Measurements from ENCODE around the gene GTPBP1.

DNA sequence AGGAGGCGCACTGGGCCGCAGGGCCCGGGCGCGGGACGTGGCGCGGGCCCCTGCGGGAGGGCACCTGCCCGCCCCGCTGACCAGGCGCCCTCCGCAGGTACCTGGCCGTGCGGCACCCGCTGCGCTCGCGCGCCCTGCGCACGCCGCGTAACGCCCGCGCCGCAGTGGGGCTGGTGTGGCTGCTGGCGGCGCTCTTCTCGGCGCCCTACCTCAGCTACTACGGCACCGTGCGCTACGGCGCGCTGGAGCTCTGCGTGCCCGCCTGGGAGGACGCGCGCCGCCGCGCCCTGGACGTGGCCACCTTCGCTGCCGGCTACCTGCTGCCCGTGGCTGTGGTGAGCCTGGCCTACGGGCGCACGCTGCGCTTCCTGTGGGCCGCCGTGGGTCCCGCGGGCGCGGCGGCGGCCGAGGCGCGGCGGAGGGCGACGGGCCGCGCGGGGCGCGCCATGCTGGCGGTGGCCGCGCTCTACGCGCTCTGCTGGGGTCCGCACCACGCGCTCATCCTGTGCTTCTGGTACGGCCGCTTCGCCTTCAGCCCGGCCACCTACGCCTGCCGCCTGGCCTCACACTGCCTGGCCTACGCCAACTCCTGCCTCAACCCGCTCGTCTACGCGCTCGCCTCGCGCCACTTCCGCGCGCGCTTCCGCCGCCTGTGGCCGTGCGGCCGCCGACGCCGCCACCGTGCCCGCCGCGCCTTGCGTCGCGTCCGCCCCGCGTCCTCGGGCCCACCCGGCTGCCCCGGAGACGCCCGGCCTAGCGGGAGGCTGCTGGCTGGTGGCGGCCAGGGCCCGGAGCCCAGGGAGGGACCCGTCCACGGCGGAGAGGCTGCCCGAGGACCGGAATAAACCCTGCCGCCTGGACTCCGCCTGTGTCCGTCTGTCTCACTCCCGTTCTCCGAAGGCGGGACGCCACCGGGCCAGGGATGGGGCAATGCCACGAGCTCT, 1.7 kb downstream of the GALR3 start:
- PRO-cap = no peak
- RAMPAGE, long total RNA, 2 experiments = no peak in any of the 2 experiments

DNA sequence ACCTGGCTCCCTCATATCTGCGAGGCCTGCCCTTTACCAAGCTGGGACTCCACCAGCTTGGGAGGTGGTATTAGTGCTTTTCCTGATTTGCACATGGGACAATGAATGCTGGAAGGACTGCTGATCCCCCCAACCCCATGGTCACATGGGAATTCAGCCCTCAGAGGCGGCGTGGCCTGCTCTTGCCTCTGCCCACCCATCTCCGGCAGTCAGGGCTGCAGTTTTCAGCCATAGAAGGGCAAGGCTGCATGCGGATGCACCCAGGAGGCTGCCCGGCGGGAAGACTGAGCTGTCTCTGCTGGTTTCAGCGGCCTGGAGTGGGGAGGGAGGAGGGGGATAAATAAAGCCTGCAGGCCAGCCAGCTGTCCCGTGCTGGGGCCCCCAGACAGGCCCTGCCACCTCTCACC, 4.7 kb downstream of the MICALL1 start:
- PRO-cap = unidirectional peak, minus-strand start at position 103 of the sequence; bidirectional peak, plus-strand start outside the sequence, minus-strand start at position 286 of the sequence
- RAMPAGE, long total RNA, 2 experiments = no peak in any of the 2 experiments

- PRO-cap = no peak
- RAMPAGE, long total RNA, 2 experiments = no peak in any of the 2 experiments
Measured at GRCh38 chr22:37987156-37987750, 2.9 kb upstream of the SOX10 start.

- PRO-cap = bidirectional peak, plus-strand start at chr22:38000127, minus-strand start at chr22:38000024
- RAMPAGE, long total RNA, 2 experiments = no peak in any of the 2 experiments
Measured at GRCh38 chr22:37999714-38000429, 15.5 kb upstream of the SOX10 start.

DNA sequence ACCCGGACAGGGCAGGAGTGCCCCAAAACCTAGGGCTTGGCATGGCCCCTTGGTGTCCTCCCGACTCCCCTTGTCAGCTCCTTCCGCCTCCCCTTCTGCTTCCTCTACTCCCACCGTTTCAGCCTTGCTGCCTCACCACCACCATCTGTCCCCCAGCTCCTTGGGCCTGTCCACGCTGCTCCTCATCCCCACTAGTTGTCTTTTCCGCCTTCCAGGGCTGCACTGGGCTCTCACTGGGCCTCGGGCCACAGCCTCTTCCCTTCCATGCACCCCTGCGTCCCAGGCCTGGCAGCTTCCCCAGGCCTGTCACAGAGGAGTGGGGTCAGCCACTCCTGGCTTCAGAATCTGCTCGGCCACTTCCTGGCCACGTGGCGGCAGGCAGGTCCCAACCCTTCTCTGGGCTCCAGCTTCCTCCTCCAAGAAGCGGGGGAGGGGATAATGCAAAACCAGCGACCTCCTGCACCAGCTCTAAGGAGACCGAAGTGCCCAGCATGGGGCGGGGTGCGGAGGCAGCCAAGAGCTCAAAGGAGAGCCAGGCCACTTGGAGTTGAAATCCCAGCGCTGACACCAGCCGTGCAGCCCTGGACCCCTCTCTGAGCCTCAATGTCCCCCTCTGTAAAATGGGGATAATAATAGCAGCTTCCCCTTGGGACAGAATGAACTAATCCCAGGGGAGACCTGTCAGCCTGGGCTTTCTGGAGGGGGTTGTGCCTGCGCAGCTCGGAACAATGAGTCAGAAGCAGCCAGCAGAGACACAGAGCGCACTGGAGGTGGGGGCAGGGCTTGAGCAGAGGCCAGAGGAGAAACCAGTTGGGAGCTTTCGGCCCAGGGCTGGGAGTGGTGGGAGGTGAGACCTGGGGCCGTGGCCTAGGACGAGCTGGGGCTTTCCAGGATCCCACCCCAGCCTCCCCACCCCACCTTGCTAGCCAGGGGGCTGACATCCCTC, 22.9 kb upstream of the PICK1 start:
- PRO-cap = bidirectional peak, plus-strand start at position 736 of the sequence, minus-strand start at position 727 of the sequence
- RAMPAGE, long total RNA, 2 experiments = no peak in any of the 2 experiments

DNA sequence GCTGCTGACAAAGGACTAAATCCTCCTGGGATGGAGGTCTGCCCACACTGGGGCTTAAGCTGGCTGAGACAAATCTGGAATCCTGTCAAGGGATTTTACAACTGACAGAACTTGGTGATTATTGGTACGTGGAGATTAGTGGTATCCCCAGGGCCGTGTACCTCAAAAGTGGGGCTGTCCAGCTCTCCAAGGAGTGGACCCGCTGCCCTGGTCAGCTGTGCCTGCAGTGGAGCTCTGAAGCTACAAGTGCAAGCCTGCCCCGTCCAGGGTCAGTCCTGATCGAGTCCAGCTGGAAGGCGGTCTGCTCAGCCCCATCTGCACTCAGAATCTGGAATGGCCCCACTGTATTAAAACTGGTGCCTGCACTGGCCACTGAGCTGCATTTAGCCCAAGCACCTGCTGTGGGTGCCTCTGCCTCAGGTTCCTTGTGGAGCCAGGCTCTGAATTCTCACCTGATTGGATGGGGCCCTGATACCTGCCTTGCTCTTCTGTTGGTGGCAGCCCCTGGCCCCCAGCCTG, 14.3 kb downstream of the PLA2G6 start:
- PRO-cap = unidirectional peak, plus-strand start at position 272 of the sequence
- RAMPAGE, long total RNA, 2 experiments = no peak in any of the 2 experiments

DNA sequence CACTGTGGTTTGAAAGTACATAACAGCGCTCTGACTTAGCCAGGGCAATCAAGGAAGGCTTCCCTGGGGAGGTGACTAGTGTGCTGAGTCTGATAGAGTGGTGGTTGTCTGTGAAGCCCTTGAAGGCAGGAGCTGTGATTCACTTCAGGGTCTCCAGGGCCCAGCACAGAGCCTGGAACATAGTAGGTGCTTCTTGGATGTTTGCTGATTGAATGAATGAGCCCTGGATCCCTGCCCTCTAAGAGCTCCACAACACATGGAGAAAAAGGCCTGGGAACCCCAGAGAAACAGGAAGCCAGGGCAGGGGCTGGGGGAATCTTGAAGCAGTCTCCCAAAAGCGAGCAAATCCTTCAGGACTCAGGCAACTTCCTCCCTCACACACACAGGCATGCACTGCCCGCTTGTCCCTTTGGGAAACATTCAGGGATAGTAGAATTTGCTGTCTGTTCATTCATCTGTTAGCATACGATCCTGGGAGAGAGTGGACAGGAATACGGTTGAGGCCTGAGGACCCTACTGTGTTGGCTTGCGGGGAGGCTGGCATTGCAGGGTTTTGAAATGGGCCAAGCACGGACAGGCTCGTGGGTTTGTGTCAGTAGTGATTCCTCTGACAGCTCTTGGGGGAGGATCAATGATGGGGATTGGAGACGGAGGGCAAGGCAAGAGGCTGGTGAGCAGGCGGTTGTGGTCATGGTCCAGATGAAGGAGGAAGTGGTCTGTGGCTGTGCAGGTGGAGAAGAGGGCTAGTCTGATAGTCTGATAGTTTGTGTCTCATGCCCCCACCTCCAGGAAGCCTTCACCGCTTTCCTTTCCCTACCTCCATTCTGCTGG, 2.7 kb downstream of the MAFF start:
- PRO-cap = no peak
- RAMPAGE, long total RNA, 2 experiments = no peak in any of the 2 experiments

DNA sequence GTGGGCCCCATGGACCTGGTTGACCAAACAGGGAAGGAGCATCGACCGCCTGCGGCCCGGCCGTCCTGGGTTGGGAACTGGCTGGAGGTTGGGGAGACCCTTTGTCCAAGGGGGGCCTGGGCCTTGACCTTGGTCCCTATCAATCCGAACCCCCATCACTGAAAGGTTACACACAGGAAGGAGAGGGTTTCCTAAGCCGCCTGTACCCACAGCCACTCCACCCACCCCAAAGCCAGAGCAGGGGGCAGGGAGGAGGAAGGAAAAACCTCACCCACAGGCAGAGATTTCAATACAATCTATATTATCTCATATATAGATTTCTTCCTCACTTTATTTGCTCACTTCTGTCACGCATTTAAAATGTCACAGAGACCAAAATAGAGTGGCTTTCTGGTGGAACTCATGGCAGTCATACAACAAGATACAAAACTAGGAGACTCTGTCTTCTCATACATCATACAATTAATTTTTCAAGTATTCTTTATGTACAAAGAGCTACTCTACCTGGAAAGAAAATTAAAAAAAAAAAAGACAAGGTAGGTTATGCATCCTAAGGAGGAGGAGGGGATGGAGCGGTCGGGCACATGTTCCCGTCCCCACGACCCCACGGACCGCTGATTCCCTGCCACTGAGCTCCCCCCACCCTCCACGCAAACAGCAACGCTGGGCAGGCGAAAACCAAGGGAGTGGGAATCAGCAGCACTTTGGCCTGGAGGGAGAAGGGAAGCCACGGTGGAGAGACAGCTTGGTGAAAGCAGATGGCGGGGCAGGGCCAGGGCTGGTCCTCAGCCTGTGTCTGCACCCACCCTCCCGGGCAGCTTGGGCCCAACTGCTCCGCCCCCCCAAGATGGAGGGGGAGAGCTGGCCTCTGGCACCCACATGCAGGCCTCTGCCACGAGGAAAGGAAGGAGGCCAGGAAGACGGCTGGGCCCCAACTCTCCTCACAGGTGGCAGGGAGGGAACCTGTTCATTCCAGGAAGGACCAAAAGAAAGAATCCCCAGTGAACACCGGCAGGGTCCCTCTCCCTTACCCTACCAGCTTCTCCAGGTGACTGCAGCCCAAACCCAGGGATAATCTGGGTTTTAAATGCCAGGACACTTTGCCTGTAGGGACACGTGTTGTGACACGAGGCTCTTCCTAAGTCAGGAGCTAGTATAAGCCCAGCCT, 17.6 kb downstream of the MAFF start:
- PRO-cap = no peak
- RAMPAGE, long total RNA, 2 experiments = no peak in any of the 2 experiments

- PRO-cap = no peak
- RAMPAGE, long total RNA, 2 experiments = no peak in any of the 2 experiments
Measured at GRCh38 chr22:38222654-38223231, 20.9 kb downstream of the MAFF start.

DNA sequence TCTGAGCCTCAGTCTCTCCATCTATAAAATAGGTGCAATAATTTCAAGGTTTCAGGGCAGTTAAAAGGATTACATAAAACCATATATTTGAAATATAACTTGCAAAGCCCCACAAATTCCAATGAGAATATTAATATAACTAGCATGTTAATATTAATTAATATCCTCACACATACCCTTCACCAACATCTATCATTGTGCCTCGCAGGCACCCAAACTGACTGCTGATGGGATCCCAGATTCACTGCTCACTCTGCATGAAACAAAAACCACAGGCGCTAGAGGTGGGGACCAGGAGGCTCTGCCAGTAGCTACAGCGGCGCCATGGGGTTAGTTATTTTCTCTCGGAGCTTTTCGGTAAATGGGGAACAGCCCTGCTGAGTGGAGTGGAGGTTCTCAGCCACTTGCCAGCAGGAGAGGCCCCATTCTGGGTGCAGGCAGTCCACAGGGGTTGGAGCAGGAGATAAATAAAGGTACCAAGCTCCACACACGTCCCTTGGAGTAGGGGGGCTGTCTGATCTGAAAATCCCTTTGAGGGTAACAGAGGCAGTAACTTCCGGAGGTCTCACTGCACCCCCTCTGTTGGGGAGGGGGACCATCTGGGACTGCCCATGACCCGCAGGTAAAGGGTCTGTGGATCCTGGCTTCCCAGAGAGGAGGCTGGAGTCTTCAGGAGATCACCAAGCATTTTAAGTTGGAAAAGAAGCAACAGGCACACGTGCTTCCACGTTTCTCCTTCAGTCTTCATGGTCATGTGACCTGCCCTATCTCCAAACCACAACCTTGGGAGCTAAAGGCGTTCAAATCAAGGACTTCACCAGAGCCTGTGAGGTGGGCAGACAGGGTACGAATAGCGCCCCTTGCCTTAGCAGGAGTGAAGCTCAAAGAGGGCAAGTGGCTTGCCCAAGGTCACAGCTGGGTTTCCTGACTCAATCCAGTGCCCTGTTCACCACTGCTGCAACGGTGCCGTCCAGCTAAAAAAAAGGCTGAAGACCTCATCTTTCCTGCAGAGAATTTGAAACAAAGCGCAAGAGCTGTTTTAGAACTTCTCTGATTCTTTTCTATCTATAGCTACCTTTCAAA, 6.9 kb downstream of the TMEM184B start:
- PRO-cap = no peak
- RAMPAGE, long total RNA, 2 experiments = no peak in any of the 2 experiments

GRCh38 chr22:38312763-38313069, 4.5 kb downstream of the CSNK1E start:
- PRO-cap = no peak
- RAMPAGE, long total RNA, 2 experiments = no peak in any of the 2 experiments

- PRO-cap = no peak
- RAMPAGE, long total RNA, 2 experiments = no peak in any of the 2 experiments
Measured at GRCh38 chr22:38319248-38319714, 2.0 kb upstream of the CSNK1E start.

DNA sequence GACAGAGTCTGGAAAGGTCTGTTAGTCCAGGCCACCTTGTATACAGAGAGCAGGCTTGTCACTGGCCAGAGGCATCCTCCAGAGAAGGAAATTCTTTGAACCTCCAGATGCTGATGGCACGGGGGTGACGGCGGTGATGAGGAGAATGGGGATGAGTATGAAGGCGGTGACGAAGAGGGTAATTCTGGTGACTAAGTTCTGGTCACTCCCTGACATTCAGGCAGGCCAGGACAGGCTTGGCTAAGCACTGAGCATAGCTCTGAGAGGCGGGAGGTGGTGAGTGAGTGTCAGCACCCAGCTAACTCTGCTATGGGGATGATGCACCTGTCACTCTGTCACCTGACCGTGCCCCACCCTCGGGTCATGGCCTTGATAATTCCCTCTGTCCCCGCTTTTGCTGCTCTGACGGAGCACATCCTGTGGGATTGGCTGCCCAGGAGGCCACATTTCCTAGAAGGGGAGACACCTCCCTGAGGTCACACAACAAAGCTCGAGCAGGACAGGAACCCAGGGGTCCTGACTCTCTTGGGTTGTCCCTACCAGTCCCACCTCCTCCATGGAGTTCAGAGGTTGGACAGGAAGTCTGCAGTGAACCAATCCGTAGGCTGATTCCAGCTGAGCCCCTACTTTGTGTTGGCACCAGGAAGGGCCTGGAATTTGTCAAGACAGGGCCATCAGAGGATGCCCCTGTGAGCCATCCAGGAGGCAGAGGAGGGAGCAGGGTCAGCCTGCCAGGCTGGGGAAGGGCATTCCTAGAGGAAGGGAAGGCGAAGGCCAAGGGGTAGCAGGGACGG, 31.1 kb upstream of the CSNK1E start:
- PRO-cap = no peak
- RAMPAGE, long total RNA, 2 experiments = no peak in any of the 2 experiments

GRCh38 chr22:38373970-38374326, 56.7 kb upstream of the CSNK1E start:
- PRO-cap = no peak
- RAMPAGE, long total RNA, 2 experiments = no peak in any of the 2 experiments

- PRO-cap = no peak
- RAMPAGE, long total RNA, 2 experiments = no peak in any of the 2 experiments
Measured at GRCh38 chr22:38431601-38432030, 23.4 kb downstream of the KCNJ4 start.

GRCh38 chr22:38505112-38506130, 690 bp downstream of the DDX17 start:
- PRO-cap = unidirectional peak, plus-strand start at chr22:38505690
- RAMPAGE, long total RNA, 2 experiments = no peak in any of the 2 experiments

- PRO-cap = no peak
- RAMPAGE, long total RNA, 2 experiments = no peak in any of the 2 experiments
Measured at GRCh38 chr22:38673027-38673555, 8.7 kb upstream of the TOMM22 start.

DNA sequence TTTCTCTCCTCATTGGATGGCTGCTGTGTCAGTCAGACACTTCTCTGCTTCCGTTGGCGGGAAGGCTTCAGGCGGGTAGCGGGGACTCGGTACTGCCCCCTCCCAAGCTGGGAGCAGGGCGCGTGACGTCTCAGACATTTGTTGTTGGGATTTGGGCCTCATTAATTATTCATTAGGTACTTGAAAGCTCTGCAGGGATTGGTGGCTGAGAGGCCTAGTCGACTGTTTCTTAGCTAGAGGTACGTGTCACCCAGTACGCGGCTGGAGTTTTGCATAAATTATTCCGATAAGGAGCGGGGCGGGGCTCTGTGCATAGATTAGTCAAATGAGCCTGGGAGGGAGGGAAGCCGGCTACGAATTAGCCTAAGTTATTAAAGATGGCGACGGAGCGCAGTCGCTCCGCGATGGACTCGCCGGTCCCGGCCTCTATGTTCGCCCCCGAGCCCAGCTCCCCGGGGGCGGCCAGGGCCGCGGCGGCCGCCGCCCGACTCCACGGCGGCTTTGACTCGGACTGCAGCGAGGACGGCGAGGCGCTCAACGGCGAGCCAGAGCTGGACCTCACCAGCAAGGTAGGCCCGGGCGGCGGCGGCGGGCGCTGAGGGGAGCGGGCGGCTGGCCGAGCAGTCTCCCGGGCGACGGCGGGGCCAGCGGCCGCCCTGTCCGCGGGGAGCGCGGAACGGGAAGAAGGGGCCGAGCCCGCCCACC, at the start of gene GTPBP1:
Gene GTPBP1 (plus strand): TSS at position 366 of the 705 bp plus-strand sequence.
- PRO-cap = bidirectional peak, plus-strand start at position 217 of the sequence, minus-strand start outside the sequence; unidirectional peak, plus-strand start at position 371 of the sequence; unidirectional peak, plus-strand start at position 623 of the sequence
- RAMPAGE, long total RNA, 2 experiments = start-site peak on the plus strand in 2 of 2 experiments, centred at positions 368 to 375 of the sequence, 90 to 218 reads per replicate

GRCh38 chr22:38707157-38707800, 1.5 kb downstream of the GTPBP1 start:
- PRO-cap = bidirectional peak, plus-strand start at chr22:38707664, minus-strand start at chr22:38707524
- RAMPAGE, long total RNA, 2 experiments = no peak in any of the 2 experiments

- PRO-cap = unidirectional peak, plus-strand start at chr22:38733991; bidirectional peak, plus-strand start at chr22:38734203, minus-strand start at chr22:38734125
- RAMPAGE, long total RNA, 2 experiments = no peak in any of the 2 experiments
Measured at GRCh38 chr22:38733399-38734432, 22.1 kb downstream of the SUN2 start.

All from prostate gland (tissue), 2 donors.